Vagina (tissue), 1 donor: ENCODE results near the gene UTS2B.

DNA sequence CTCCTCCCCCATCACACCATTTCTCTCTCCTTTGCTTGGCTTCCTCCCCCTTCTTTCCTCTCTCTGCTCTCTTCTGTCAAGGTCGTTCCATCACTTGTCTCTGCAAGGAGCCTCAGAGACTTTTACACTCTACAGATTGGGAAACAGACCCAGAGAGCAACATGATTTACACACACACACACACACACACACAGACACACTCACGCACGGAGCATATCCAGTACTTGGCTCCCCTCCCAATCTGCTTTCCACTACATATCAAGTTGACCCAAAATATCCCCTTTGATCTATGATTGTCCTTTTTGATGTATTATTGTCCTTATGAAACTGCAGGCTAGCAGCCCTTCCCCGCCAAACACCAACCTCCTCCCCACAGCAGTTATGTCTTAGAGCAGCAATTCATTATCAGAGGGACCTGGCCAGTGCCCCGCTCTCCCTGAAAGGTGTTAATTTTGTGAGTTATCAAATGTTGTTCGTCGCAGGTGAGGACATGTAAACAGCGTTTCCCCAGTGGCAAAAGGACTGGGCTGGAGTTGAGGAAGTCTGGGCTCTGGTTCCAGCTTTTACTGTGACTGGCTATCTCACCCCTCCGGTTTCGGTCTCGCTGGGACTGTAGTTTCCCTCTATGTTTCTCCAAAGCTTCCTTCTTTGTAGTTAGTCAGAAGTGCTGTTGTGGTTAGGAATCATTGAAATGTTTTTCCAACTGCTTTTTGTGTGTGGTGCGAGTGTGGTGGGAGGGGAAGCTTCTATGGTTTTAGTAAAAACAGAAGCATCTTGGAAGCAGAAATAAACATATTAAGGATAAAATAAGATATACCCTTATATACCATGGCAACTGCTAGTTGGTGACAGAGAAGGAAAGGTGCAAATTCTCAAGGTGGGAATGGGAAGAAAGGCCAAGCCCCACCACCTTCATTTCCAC lies 851 bp upstream of the CLDN1 start:
- PRO-cap: no peak
- RAMPAGE, long total RNA: no peak

- PRO-cap: no peak
- RAMPAGE, long total RNA: no peak
These were observed 77.2 kb downstream of the IL1RAP start for GRCh38 chr3:190591098-190591507.

- PRO-cap: no peak
- RAMPAGE, long total RNA: no peak
These were observed 102.6 kb upstream of the GMNC start for GRCh38 chr3:190964800-190965786.

GRCh38 chr3:191297892-191298091 lies 31.4 kb upstream of the CCDC50 start:
- PRO-cap: no peak
- RAMPAGE, long total RNA: no peak

DNA sequence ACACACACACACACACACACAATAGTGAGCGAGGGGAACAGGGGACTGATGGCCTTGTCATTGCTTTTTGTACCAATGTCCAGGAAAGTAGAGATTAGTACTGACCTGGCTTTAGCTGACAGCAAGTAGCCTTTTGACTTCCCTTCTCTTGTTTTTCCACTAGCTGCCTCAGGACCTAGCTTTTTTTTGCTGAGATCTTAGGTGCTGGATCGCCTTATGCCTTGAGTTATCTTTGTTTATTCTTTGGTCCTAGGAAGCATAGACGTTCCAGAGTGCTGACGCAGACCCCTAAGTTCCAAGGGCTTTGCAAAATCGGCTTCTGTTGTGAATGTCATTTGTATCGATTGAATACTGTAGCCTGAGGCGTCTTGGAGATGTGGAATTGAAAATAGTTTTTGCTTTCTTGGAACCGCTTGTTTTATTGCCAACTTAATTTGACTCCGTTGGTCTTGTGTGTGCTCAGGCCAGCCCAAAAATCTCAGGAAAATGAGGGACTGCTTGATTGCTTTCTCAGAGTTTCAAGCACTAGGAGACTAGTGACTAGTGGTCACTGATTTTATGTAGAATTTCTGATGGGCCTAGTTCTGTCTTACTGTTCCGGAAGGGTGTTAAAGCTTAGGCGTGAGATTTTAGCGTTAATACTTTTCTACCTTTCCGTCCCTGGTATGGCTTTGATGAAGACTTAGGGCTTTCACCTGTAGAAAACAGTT lies at the start of gene UTS2B:
Gene UTS2B (minus strand): TSS at position 218 of the 710 bp plus-strand sequence.
- PRO-cap: unidirectional peak, minus-strand start at position 188 of the sequence
- RAMPAGE, long total RNA: no peak

DNA sequence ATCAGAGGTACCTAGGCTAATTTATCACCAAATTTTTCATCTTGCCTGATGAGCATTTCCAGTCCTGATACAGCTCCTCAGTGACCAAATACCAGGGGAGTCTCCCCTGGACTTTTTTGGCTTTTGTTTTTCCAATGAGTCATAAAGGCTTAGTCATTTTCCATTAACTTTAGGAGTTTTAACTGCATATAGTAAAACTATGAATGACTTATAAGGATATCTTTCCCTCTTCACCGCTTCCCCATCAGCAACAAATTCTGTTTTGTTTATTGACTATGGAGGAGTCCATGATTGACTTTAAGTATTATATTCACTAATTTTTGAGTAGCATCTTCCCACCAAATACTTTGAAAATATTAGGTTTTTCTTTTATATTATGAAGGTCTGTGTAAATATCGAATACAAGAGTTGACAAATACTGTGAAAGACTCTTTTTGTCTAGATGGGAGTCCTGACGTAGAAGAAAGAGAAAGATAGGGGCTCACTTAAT lies 7.6 kb upstream of the UTS2B start:
- PRO-cap: unidirectional peak, minus-strand start at position 82 of the sequence
- RAMPAGE, long total RNA: no peak

- PRO-cap: unidirectional peak, minus-strand start at chr3:192063658
- RAMPAGE, long total RNA: no peak
These were observed 602.5 kb downstream of the PYDC2 start for GRCh38 chr3:192063364-192063977.

- PRO-cap: no peak
- RAMPAGE, long total RNA: no peak
These were observed 305 bp downstream of the MB21D2 start for GRCh38 chr3:192917358-192917744.

GRCh38 chr3:192957471-192958178 lies 40.0 kb upstream of the MB21D2 start:
- PRO-cap: no peak
- RAMPAGE, long total RNA: no peak

GRCh38 chr3:193400407-193400954 lies 21.9 kb upstream of the ATP13A5 start:
- PRO-cap: no peak
- RAMPAGE, long total RNA: no peak

GRCh38 chr3:193791524-193791999 lies 198.6 kb downstream of the OPA1 start:
- PRO-cap: no peak
- RAMPAGE, long total RNA: no peak

DNA sequence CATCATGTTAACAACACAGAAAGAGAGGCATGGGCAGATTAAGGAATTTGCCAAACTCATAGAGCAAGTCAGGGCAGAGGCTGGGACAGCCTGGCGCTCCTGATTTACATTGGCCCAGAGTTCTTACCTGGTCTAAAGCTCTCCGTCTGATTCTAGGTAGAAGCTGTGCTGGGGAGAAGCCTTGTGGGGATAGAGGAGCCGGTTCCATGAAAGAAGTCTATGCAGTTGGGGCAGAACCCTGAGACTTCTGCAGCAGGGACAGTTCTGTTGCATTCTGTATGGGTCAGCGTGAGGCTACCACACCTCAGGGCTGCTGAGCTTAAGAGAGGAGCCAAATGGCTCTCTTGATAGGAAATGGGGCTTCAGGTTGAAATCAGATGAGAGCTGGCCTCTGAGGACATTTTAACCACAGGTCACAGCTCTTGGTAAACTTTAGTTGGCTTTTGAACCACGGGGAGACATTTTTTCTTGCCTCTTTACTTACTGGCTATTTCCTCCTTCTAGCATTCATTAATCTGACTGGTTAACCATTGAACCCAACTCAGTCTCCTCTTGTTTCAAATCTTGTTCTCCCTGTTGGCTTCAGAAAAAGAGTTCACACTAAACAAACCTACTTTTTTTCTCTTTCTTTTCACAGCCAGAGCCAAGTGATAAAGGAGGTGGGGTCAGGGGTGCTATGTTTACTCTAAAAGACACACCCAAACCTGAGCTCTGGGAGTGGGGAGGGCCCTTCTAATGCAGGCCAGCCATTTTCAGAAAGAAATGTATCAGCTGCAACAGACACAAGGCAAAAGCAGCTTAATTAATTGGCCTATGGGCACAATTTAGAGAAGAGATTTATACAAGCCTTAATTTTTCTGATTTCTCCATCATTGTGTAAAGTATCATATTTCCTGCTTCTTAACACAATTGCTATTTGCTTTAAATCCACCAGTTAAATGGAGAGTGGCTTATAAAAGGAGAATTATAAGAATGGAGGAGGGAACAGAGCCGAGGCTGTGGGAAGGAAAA lies 250.8 kb downstream of the OPA1 start:
- PRO-cap: no peak
- RAMPAGE, long total RNA: no peak

GRCh38 chr3:193929116-193929401 lies 206.9 kb upstream of the HES1 start:
- PRO-cap: no peak
- RAMPAGE, long total RNA: no peak

DNA sequence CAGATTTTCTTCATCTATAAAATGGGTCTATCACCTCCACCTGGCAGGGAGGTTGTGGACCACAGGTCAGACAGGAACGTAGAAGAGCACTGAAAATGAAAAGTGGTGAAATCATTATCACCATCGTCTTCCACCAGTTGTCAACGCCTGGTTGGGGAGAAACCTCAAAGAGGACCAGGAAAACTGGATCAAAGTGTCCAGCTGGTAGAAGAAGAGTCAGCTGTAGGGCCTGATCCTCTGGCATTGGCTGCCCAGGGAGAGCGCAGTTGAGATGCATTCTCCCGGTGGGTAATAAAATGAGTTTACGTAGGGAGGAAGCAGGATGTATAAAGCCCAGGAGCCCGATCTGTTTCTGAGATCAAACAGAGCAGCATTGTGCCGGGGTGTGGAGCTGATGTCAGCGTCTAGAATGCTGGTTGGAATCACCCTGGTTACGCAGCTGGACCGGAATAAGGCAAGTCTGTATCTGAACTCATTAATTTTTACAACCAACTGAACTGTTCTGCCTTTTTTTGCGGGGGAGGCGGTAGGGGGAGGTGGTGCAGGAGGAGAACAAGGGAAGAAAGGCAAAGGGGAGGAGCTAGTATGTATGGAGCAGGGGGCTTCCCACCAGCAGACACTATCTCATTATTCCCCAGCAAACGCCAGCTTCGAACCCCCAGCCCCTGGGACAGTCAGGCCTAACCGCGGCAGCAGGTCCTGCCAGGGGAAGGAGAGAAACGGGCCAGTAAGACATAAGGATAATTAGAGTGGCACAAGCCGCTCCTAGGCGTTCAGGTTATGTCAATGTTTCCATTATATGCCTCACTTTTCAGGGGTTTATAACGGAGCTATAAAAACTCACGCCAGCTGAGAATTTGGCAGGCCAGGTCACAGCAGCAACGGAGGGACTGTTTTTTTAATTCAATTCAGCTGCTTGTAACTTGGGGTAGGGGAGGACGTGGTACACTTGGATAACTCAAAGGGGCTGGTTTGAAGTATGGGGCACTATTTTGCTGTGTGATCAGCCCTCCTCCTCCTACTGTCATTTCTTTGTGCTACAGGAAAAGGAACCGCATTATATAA lies 175.4 kb upstream of the HES1 start:
- PRO-cap: no peak
- RAMPAGE, long total RNA: no peak

GRCh38 chr3:193971227-193971861 lies 164.6 kb upstream of the HES1 start:
- PRO-cap: no peak
- RAMPAGE, long total RNA: no peak

DNA sequence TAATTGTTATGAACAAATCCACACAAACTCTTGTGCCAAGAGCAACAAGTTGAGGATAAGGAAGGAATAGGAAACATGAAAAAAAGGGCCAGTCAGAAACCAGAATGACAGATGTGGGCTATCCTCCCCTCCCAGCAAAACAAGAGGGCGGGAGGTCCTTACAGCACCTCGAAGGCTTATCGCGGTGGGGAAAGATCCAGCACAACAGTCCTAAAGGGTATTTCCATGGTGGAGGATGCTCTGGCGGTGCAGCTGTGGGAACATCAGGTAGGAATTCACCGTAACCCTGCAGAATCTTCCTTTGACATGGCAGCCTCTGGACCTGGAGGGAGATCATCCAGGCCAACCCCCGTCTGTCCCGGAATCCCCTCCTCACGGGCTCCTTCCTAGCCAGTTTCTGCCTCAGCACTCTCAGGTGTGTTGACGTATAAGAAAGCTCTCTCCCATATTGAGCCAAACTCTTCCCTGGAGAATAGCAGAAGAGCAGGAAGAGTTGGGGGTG lies 155.4 kb upstream of the HES1 start:
- PRO-cap: no peak
- RAMPAGE, long total RNA: no peak

- PRO-cap: no peak
- RAMPAGE, long total RNA: no peak
These were observed 104.0 kb upstream of the HES1 start for GRCh38 chr3:194031885-194032348.

- PRO-cap: no peak
- RAMPAGE, long total RNA: no peak
These were observed 59.5 kb upstream of the HES1 start for GRCh38 chr3:194076385-194076848.

- PRO-cap: no peak
- RAMPAGE, long total RNA: no peak
These were observed 38.4 kb upstream of the HES1 start for GRCh38 chr3:194097514-194097963.

DNA sequence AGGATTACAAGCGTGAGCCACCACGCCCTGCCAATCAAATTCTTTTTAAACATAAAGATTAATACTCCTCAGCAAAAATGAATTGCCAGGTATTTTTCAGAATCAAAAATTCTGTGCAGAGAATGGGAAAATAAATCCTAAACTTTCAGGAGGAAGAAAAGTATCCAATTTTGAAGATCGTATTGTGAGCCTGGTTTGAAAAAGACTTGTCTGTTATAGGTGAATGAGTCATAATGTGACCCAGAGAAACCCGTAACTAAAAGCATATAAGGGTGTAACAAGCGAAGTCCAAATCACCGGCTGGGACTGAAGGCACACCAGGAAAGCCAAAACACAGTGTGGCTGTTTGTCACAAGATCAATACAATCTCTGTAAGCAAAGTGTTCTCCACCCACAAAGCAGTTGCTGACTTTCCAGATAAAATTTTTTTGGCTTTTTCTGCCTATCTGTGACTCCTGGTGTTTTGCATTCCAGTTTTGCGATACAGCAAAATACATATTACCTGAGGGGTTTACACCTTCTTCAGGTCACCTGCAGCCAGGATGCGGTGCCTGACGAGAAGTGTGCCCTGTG lies 14.3 kb downstream of the HES1 start:
- PRO-cap: no peak
- RAMPAGE, long total RNA: no peak